ENCODE measurements around a stretch of chr2.

GRCh38 chr2:43219885-43220782 is 6.3 kb downstream of the ZFP36L2 start:
- PRO-cap, result no peak

DNA sequence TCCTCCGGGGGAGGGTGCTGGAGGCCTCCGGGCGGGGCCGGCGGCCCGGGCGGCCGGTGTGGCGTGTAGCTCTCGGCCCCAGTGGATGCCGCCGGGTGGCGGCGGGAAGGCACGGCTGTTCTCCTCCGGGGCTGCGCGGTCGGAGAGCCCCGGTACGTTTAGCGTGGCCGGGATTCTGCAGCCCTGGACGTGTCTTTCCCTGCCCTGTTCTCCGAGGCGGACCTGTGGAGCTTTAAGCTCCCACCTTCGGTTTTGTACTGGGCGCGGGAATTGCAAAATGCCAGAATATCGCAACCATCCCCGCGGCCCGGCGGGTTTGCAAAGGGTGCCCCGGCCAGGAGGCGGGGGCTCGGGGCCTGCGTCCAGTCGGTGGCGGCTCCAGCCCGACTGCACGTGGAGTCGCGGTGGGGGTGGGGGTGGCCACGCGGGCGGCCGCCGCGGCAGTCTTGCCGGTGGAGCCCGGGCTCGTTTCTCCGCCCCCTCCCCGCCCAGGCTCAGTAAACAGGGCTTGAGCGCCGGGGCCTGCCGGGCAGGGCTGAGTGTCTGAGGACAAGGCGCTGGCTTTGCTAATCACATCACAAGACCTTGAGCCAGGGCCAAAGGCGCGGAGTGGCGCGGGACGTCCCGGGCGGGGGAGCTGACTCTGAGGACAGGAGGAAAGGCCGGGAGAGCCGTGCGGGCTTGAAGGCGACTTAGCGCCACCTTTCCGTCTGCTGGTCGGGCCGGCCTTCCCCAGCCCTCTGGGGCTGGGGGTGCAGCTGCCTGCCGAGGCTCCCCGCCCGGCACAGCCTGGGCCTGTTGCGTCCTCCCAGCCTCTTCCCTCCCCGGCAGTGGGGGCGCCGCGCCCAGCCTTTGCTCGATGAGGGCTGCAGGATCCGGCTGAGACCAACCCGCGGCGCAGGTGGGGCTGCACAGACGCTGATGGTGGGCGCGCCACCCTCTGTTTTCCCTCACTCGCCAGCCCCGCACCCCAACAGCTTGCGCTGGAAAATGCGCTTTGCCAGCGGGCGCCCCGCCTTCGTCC is 688 bp upstream of the ZFP36L2 start:
- PRO-cap, result bidirectional peak, plus-strand start at position 86 of the sequence, minus-strand start outside the sequence; bidirectional peak, plus-strand start at position 599 of the sequence, minus-strand start at position 742 of the sequence; bidirectional peak, plus-strand start outside the sequence, minus-strand start at position 975 of the sequence

DNA sequence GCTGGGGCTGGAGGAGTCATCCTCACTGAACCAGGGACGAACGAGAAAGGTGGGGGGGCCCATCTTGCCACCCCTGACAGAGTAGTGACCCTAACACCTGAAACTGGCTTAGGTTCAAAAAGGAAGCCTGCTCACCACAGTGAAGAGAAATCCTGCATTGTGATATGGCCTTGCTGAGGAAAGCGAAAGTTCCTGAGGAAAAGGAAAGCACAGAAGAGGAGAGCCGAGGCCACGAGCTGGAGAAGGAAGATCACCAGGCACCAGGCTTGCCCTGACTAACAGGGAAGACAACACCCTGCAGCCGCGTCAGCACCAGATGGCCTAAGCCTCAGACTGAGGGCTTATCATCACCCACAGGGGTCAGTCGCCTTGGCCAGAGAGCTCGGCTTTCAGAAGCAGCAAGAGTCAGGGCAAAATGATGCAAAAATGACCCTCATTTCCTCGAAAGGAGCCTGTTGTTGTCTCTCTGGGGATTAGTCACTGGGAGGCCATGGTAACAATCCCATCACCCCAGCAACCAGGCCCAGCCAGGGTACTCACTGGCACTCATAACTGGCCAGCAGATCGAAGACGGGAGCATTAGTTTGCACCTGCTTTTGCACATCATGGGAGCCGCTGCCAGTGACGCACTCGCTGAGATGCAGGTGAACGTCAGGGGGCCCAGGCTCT is 42.6 kb upstream of the ZFP36L2 start:
- PRO-cap, result bidirectional peak, plus-strand start at position 562 of the sequence, minus-strand start at position 252 of the sequence

DNA sequence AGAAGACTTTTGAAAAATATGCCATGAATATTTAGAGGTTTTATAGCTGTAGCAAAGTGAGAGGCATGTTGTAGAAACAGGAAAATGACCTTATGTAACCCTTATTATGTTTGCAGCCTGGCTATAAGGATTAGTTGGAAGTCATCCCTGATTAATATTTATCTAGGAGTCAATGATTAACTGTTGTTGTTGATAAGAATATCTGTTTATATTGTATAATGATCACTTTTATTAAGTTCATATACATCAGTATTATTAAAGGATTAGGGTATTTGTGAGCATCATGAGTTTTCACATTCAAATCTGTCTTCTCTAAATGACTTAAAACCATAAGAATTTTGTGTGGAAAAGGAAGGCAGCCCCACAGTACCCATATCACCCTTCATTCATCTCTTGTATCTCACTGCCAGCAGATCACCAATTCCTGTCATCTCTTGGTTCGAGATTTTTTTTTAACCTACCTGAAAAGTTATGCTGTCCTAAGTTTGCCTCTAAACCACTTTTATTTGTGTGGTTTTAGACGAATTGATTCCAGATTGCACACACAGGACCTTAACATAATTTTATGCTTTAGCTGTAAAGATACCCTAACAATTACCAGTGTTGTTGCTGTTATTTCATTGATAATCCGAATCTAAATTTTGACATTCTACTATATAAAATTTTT is 32.1 kb downstream of the ABCG5 start:
- PRO-cap, result no peak

GRCh38 chr2:44081405-44081882 is 85.7 kb upstream of the LRPPRC start:
- PRO-cap, result no peak

DNA sequence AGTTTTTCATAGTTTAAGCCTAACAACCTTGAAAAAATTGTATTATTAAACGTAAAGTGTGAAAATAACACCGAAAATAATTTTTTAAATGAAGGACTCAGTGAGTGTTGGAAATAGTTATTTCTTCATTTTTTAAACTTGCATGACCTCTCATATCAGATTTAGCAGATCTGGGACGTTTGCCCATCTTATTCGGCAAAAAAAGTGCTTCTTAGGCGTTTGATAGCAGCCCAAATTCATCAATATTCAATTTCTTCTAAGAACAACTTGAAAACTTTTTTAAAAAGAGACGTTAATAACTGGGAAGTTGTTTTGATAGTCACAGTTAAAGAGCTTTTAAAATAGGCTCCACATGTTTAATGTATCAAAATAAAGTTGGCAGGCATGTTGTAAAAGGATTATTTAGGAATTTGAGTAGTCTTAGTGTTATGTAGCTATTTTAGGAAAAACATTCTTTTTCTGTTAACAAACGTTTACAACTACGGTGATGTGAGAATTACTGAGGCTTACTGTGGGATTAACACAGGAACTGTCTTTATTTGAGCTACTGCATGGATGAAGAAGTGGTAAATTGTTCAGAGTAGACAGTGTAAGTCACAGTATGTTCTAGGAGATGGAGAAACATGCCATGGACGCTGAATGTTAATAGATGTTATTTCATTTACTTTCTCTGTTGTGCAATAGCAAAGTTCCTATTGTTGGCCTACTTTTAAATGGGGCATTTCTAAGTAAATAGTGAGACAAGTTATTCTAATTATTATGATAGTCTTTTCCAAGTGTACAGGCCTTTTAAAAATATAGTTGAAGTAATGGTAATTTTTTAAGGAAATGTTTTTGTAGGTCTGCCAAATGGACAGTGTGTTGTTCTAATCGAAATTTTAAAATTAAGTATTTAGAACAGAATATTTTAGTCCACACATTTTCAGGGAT is 1.6 kb downstream of the PPM1B start:
- PRO-cap, result no peak

DNA sequence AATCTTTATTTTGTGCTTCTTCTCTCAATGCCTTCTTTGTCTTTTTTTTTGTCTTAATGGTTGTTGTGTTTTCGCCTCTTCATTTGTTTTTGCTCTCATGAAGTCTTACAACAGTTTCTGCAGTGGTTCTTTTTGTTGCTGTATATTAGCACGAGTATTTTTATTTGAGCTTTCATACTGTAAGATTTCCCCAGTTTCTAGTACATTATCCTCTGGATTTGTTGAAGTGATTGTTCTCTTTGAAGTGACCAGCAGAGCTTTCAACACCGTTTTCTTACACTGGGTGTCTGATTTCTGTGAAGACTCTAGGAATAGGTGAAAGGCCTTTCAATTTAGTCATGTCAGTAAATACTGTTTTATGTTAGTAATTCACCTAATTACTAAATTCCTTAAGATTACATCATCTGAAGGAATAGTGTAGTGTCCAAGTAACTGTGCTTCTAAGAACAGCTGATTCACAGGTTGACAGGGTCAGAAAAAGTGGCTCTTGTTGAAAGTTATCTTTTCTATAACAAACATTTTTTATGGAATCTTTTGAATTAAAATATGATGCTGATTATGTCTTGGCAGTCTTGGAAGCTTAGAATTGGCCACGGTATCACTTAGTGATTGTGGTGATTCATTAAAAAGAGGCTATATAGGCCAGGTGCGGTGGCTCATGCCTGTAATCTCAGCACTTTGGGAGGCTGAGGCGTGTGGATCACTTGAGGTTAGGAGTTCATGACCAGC is 2.4 kb downstream of the PPM1B start:
- PRO-cap, result no peak

DNA sequence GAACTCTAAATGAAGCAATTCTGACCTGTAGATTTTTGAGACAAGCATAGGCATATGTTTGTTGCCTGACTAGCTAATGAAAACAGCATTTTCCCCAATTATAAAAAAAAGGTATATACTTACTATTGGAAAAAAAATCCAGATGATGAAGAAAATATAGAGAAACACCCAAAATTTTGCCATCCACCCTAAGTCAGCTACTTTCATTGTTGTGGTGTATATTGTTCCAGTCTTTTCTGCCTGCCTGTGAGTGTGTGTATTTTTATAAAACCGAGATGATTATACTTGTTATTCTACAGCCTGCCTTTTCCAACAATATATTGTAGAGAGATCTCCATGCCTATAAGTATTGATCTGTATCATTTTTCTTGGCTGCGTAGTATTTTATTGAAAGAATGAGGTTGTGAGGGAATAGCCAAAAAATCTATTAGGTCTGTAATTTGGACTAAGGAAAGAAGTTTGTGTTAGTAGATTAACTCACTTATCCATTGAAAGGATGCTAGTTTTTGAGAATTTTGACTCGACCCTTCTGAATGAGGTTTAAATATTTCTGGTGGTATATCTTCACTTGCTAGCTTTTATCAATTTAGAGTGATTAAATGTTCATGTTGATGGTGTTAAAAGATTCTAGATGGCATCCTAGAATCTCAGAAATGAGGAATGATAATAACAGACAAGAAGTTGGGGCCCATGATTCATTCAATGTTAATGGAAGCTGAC is 34.9 kb downstream of the PPM1B start:
- PRO-cap, result no peak

GRCh38 chr2:44217823-44218382 is 49.2 kb downstream of the PPM1B start:
- PRO-cap, result no peak

GRCh38 chr2:44291322-44291624 is 16.0 kb downstream of the SLC3A1 start:
- PRO-cap, result no peak

GRCh38 chr2:44503639-44504130 is 141.9 kb downstream of the CAMKMT start:
- PRO-cap, result no peak

GRCh38 chr2:45459015-45459488 is 152.0 kb downstream of the SRBD1 start:
- PRO-cap, result no peak

GRCh38 chr2:45498638-45499169 is 112.4 kb downstream of the SRBD1 start:
- PRO-cap, result no peak

DNA sequence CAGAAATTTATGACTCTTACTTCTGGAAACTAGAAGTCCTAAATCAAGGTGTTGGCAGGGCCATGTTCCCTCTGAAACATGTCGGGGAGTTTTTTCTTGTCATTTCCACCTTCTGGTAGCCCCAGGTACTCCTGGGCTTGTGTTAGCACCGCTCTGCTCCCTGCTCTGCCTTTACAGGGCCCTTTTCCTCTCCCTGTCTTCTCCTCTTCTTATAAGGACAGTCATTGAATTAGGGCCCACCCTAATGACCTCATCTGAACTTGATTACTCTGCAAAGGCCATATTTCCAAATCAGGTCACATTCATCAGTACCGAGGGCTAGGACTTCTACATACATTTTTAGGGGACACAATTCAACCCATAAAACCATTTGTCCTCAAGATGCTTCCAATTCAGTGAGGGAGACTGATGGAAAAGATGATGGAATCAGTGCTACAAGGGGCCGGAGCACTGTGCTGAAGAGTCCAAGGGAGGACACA is 40.8 kb downstream of the PRKCE start:
- PRO-cap, result no peak

DNA sequence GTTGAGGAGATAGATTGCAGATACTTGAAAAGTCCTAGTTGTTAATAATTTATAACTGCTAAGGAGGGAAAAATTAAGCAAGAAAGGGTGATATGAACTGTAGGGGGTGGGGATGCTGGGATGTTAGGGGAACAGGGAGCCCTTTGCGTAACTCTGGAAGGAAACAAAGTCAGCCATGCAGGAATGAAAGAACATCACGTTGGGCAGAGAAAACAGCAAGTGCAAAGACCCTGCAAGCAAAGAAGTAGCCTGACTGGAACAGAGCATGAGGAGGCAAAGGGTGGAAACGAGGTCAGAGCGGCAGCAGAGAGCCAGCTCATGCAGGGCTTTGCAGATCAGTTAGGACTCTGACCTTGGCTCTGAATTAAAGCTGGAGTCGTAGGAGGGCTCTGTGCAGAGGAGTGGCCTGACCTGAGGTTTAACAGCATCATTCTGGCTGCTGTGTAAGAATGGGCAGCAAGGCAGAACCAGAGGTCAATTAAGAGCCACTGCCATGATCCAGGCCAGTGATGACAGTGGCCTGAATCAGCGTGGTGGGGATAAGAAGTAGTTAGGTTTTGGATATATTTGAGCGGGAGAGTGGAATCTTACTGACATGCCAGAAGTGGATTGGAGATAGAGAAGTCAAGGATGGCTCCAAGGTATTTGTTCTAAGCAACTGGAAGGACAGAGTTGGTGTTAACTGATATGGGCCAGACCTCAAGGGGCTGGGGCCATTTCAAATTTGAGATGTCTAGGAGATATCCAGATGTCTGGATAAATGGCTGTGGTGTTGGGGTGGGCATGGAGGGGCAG is 220.8 kb downstream of the PRKCE start:
- PRO-cap, result no peak

DNA sequence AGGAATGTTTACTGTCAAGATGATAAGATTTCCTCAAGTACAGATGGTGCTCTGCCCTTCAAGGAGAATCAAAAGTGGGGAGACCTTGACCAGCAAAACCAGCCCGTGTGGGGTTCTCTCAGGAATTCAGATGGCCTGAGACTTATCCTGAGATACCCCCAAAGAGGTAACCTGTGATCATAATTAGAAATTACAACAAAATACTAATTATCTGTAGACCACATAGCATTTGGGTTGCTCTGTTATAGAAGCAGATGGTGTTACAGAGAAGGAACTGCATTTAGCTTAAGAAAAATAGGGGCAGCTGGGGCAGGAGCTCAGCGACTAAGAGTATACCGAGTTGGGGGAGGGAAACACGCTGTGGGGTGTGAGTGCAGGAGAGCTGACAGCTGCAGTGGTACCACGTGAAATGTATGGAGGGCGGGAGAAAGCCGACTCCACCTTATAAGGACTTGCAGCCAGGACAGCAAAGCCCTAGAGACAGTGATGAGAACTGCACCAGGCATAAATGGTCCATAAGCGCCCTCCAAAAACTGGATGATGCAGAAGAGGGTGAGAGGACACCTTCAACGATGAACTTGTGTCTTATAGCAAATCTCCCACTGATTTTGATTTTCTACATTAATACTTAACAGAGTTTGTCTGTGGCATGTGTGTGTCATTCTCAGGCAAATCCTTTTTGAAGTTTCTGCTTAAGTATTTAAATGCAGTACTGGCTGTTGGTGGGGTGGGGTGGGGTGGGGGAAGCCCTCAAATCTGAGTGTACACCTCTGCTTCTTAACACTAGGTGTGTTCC is 237.6 kb downstream of the PRKCE start:
- PRO-cap, result no peak

DNA sequence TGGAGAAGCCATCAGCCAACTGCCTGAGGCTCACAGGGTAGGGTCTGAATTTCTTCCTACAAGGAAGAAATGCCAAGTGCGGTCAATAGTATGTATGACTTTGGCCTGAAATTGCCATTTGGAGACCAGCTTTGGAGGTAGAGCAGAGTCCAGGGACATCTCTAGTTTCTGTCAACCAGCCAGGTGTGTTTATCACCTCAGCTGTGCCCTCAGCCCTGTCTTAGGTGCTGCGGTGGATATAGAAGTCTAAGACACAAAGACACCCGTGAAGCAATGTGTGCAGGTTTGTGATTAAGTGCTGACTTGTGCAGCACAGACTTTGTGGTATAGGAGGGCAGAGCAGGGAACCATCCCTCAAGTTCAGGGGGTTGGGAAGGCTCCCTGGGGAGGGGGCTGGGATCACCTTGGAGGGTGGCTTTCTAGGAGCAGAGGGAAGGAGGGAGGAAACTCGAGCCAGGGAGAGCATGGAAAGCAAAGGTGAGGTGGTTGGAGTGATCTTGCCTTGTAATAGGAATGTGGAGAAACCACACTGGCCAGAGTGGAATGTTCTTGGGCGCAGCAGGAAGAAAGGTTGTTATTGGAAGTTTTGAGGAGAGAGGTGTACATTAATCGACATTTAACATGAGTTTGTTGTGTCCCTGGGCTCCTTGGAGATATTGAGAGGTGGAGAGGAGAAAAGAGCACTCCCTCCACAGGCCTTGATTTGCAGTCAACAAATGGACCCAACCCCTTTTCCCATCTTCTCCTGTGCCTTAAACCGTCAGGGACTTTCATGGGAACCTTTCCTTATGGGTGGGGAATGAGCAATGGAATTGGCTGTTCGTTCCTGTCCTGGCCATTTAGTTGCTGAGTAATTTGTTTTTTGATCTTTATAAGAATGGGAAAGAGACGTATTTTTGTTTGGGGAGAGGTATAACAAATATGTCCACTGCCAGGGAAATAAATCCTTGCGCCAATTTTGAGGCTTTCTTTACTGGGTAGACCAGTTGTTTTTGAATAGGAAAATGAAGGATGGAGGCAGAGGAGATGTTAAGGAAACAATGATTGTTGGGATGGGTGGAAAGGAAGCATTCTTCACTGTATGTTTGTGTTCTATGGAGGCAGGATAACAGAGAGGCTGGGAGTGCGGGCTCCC is 272.3 kb downstream of the PRKCE start:
- PRO-cap, result no peak

DNA sequence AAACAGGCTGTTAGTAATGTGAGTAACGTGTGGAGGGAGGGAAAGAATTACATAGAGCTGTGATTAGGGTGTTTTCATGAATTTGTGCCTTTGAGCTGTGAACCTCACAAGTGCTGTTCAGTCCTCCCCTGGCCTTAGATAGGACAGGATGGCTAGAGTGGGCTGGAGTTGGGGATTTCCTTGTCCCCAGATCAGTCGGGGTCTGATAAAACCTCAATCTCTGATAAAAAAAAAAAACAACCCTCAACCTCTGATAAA is 297.0 kb upstream of the EPAS1 start:
- PRO-cap, result no peak

DNA sequence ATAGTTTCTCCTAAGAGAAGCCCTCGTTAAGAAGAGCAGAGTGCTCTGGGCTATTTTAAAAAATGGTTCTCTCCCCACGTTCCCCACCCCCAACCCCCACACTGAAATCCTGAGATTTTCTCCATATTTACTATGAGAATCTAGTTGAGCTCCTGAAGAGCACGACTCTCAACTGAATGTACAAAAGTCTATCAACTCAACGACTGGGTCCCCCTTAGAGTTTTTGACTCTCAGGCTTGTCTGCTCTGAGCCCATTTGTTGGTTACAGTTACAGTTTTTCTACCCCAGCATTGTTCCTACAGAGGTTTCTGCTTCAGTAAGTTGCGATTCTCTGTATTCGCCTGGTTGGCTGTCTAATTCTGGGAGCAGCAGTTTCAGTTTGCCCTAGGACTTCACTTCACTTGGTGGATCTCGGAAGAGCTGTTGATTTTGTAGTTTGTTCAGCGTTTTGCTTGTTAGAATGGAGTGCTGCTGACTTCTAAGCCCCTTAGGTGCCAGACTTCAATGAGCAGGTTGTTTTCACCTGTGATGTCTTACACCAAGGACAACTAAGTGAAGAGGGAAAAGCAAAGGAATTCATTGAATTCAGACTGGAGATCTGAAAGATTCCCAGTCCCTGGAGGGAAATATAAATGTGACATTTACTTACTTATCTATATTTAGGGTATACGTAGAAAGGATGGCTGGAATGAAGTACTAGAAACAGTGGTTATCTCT is 296.6 kb upstream of the EPAS1 start:
- PRO-cap, result no peak

- PRO-cap, result no peak
Observed at GRCh38 chr2:46024998-46025424, 272.2 kb upstream of the EPAS1 start.